ENCODE results near the gene CDK3.

GRCh38 chr17:75518203-75518582, 1.9 kb downstream of the TSEN54 start:
- RRBS, result no CpG with 5 or more reads among the region's 2 CpGs

DNA sequence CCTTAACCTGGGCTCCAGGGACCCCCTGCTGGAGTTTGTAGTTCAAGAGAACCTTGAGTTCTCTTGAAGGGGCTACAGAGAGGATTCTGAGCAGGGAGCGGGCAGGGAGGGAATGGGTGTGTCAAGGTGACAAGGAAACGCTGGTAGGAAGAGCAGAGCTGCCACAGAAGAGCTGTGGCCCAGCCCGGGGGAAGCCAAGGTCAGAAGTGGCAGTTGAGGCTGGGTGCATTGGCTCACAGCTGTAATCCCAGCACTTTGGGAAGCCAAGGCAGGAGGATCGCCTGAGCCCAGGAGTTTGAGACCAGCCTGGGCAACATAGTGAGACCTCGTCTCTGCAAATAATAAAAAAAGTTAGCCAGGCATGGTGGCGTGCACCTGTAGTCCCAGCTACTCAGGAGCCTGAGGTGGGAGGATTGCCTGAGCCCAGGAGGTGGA, 1.2 kb downstream of the LLGL2 start:
- RRBS, result no CpG with 5 or more reads among the region's 6 CpGs

- RRBS, result no CpG with 5 or more reads among the region's 8 CpGs
Observed at GRCh38 chr17:75552773-75553375, 27.4 kb downstream of the LLGL2 start.

DNA sequence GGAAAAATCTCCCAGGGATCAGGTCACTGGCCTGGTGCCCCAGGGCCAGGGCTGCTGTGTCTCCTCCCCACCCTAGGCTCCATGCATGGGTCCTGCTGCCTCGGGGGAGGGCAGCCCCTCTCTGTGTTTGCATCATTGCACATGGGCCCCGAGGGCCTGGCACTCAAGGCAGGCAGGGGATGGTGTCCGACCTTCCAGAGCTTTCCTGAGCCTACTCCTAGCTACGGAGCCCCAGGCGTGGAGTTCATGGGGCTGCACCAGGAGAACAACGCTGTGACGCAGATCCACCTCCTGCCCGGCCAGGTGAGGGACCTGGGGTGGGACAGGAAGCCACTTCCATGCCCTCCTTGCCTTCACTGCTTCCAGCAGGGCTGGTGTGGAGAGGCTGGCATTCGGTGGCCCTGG, 29.7 kb upstream of the MYO15B start:
- RRBS, result no CpG with 5 or more reads among the region's 9 CpGs

GRCh38 chr17:75589929-75590247, 2.3 kb downstream of the MYO15B start:
- RRBS, result 18% methylated on average over 8 of the region's 24 CpGs

DNA sequence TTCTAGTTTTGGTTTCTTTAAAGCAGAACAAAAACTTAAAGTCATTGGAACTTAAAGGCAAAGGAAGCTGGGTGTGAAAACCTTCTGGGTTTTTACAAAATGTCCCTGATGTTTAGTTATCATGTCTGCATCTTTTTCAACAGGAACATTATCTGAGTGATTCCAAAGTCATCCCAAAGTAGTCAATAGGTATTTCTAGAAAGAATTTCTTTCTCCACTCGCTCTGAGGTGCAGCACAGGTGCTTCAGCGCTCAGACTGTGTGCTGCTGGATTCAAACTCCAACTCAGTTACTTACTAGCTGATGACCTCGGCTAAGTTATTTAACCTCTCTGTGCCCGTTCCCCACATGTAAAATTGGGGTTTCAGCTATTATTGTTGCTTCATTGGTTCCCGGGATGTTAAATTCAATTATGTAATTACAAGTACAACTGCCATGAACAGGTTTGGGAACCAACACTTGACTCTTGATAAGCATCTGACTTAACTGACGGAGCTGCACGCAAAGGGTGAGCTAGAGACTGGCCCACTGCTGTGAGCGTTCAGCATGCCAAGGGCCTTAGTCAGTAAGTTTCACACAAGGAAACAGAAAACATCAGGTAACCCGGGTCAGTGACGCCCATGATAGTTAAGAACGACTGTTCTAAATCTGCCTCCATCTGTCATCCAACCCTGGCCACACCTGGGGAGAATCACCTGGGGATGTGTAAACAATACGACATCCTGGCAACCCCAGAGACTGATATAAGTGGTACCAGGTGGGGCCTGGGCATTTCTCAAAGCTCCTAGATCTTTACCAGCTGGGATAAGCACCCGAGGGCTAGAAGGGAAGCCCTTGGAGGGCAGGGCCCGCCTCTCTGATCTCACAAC, 721 bp upstream of the SMIM6 start:
- RRBS, result no CpG with 5 or more reads among the region's 14 CpGs

DNA sequence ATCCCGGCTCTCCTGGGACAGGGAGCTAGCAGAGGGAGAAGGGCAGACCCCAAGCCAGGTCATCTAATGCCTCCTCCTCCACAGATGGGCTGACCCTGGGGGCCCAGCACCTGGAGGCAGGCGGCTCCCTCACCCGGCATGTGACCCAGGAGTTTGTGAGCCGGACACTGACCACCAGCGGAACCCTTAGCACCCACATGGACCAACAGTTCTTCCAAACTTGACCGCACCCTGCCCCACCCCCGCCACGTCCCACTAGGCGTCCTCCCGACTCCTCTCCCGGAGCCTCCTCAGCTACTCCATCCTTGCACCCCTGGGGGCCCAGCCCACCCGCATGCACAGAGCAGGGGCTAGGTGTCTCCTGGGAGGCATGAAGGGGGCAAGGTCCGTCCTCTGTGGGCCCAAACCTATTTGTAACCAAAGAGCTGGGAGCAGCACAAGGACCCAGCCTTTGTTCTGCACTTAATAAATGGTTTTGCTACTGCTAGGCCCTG, 7.6 kb downstream of the GALK1 start:
- RRBS, result no CpG with 5 or more reads among the region's 13 CpGs

- RRBS, result no CpG with 5 or more reads among the region's 8 CpGs
Observed at GRCh38 chr17:75782864-75783793, 1.5 kb upstream of the UNK start.

DNA sequence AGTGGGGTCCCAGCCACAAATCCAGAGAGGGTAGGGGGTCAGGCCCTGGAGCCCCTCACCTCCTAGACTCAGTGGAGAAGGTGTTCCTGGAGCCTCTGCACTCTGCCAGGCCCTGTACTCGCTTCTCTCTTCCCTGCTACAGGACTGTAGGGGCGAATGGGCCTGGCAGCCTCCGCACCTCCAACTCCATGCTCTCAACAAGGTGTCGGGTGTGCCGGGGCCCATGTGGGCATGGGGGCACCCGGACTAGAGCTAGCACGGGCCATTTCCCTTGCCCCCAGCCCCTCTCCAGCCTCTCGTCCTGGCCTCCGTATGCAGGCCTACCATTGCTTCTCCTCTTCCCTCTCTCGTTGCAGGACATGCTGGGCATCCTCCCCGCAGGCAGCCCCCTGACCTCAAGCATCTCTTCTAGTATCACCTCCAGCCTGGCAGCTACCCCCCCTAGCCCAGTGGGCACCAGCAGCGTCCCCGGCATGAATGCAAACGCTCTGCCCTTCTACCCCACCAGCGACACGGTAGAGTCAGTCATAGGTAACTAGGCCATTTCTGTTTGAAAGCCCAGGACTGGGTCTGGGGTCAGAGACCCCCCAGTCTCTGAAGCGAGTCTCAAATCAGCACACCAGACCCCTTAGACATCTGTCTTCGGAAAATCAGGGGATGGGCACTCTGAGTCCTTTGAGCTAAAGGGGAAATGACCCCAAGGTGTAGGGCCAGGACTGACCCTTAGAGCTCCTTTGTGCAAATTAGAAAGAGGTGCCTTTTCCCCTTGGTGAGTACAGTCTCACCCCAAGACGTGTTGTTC, 25.7 kb downstream of the UNC13D start:
- RRBS, result no CpG with 5 or more reads among the region's 19 CpGs

- RRBS, result 11% methylated on average over 2 of the region's 21 CpGs
Observed at GRCh38 chr17:75821839-75822864, 22.1 kb downstream of the UNC13D start.

- RRBS, result no CpG with 5 or more reads among the region's 35 CpGs
Observed at GRCh38 chr17:75830397-75831581, 13.4 kb downstream of the UNC13D start.

DNA sequence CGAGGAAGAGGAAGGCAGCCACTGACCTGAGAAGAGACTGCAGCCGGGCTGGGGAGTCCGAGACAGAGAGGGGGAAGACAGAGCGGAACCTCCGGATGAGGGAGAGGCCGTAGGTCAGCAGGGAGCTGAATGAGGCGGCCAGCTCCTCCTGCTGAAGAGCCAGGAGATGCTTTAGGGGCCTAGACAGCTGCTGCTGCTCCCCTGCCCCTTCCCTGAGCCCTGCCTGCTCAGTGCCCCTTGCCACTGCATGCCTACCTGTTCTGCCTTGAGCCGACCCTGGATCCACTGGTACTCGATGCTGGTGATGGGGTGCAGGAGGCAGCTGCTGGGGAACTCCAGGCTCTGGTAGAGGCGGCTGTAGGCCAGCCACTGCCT, 7.7 kb downstream of the UNC13D start:
- RRBS, result 68% methylated on average over 2 of the region's 10 CpGs

DNA sequence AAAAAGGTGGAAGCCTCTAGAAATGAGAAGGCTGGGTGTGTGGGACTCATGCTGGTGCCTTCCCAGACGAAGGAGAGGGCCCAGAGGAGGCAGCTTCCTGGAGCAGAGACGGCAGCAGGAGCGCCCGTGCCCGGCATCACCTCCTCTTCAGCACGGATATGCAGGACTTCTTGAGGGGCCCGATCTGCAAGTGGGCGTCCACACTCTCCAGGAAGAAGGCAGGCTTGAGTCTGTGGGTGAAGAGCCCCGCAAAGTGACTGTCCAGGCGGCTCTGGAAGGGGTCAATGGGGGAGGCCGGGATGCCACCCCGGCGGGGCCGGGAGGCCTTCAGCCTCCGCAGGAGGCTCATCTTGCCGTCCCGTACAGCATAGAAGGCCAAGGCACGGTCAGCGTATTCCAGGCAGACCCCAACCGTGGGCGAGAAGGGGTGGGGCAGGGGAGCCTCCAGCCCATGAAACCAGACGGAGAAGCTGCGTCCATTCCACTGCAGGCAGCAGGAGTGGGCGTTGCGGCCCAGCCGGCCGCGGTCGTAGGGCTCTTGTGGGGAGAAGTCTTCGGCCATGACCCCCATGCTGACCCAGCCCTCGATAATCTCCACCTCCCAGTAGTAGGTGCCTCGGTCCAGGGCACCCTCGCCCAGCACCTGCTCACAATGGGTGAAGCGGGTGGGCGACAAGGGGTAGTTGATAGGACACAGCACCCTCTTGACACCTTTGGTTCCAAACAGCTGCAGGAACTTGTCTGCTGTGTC, 3.9 kb downstream of the TRIM47 start:
- RRBS, result no CpG with 5 or more reads among the region's 35 CpGs

- RRBS, result no CpG with 5 or more reads among the region's 7 CpGs
Observed at GRCh38 chr17:76000739-76001033, at the start of gene CDK3. Gene CDK3, plus strand, starts transcription at chr17:76000855.

GRCh38 chr17:76056572-76057838, 15.3 kb downstream of the SRP68 start:
- RRBS, result no CpG with 5 or more reads among the region's 12 CpGs

- RRBS, result no CpG with 5 or more reads among the region's 1 CpG
Observed at GRCh38 chr17:76061354-76061658, 11.0 kb downstream of the SRP68 start.

- RRBS, result no CpG with 5 or more reads among the region's 20 CpGs
Observed at GRCh38 chr17:76082347-76083340, 3.7 kb downstream of the ZACN start.

GRCh38 chr17:76142399-76143314, 1.6 kb upstream of the FOXJ1 start:
- RRBS, result no CpG with 5 or more reads among the region's 9 CpGs

- RRBS, result no CpG with 5 or more reads among the region's 12 CpGs
Observed at GRCh38 chr17:76238655-76239429, 1.5 kb downstream of the RNF157 start.